Placental pericyte (primary cell): ENCODE results near the genes PKN1 and OR7A5.

DNA sequence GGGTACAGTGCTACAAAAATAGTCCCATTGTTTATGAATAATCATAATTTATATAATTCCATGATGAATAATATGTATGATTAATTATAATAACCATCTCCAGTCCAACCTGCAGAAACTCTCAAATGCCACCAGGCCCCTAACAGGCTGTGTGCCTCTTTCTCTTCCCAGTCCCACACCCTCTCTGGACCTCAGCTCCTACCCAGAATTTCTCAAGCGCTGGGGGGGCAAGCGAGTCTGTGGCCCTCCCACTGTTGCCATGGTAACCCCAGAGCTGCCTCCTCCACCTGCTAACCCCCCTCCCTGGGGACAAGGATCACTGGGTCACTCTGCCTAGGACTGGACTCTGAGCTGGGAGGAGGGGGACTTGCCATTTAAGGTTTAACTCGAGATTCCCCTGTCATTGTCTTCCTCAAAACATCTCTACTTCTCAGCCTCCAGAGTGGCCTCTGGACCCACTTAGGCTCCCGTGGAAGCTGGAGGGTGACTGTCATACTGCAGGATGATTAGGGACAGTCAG is 2.3 kb downstream of the PALM3 start:
- CAGE, long polyA plus RNA: no peak

DNA sequence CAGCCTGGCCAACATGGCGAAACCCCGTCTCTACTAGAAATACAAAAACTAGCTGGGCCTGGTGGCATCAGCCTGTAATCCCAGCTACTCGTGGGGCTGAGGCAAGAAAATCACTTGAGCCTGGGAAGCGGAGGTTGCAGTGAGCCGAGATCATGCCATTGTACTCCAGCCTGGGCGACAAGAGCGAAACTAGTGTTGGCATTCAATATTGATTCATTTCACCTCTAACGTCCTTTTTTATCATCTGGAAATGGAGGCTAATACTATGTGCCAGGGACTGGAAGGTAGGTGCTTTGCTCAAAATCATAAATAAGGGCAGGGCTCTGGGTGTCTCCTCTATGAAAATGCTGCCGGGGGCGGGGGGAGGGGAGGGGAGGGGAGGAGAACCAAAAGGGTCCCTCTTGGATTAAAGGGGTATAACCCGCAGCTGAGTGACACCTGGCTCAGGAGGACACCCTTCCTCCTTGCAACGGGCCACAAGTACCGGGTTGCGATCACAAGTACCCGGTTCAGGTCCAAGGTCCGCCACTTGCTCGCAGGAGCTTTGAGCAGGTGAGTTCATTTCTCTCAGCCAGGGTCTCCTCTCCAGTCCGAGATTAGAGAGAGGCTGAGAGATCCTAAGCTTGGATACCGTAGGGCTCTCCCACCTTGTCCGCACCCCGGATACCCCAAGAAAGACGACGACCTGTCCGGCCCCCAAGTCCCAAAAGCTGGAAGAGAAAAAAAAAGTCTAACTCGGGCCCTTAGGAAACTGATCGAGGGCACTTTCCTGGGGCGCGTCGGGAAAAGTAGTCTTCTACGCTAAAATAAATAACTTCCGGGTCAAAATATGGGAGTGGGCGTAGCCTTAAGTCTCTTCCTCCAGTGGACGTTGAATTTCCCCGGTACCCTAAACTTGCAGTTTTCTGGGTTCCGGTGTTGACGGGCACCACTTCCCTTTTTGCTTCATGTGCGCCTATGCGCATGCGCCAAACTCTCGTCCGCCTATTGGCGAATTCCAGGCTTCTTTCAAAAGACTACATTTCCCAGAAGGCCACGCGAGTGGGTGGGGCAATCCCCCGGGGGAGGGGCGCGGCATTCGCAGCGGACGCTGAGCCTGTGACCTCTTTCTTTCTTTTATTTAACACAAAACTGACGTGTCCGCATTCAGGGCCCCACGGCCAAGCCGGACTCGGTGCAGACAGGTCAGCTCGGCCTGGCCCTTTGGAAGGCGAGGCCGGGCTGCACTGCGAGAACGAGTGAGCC is 4.6 kb downstream of the C19orf67 start:
- CAGE, long polyA plus RNA: no peak

- CAGE, long polyA plus RNA: no peak
Measured at GRCh38 chr19:14112199-14112894, 5.2 kb downstream of the PRKACA start.

DNA sequence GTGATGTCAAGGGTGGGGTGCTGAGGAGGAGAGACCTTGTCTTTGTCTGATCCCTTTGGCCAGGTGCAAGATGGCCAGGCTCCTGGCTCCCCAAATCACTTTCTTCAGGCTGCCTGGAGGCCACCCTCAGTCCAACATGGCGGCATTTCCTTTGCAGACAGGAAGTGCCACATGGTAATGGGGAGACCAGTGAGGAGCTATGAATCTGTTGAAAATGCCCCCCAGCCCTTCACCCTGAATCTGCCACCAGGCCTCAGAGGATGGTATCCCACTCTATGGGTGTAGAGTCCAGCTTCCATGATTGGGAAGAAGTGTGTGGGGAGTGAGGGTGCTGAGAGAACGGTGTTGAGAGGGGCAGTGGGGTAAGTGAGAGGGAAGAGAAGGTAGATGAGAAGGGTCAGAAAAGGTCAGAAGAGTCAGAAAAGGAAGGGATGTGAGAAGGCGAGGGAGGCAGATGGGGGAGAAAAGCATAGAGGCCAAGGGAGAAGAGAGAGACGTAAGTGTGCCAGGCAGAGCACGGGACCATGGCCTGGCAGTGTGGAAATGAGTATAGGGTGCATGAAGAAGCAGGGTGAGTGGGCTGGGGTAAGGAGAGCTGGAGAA is 33.6 kb upstream of the ASF1B start:
- CAGE, long polyA plus RNA: no peak

GRCh38 chr19:14221375-14221613 is 15.3 kb upstream of the ADGRL1 start:
- CAGE, long polyA plus RNA: no peak

- CAGE, long polyA plus RNA: no peak
Measured at GRCh38 chr19:14348165-14348834, 32.9 kb upstream of the ADGRE5 start.

DNA sequence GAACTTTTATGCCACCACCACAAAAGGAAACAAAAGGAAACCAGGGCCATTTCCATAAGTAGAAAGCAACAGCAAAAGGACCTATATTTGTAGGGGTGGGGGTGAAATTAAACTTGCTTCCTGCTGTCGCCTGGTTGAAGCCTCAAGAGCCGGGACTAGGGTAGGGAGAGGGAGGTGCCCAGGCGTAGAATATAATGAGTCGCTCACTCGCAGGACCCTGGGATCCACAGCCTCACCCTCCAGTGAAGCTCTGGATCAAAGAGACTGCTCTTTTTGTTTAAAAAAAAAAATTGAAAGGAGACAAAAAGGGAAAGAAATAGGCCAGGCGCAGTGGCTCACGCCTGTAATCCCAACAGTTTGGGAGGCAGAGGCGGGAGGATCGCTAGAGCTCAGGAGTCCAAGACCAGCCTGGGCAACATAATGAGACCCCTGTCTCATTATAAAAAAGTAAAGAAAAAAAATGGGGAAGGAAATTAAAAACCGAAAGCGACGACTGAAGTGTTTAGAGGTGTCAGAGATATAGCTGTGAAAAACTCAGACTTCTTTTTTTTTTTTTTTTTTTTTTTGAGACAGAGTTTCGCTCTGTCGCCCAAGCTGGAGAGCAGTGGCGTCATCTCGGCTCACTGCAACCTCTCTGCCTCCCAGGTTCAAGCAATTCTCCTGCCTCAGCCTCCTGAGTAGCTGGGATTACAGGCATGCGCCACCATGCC is 10.9 kb upstream of the ADGRE5 start:
- CAGE, long polyA plus RNA: no peak

DNA sequence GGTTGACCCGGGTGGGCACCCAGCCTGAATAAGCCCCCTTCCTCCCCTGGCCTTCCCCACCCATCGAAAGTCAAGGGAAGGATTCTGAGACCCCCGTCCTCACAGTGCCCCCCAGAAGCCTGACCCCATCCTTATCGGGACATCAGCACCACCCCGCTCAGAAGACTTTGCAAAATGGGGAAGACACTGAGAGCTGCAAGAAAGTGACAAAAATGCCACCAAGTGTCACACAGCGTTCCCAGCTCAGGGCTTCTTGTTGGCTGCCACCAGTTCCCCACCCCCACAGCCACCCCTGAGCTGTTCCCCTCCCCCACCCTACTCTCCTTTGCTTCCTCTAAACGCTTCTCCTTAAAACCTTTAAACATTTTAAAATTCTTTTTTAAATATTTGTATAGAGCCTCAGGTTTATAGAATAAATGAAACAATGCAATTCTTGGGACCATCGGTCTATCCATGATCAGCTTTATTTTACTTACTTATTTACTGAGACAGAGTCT is 8.8 kb upstream of the ADGRE5 start:
- CAGE, long polyA plus RNA: no peak

DNA sequence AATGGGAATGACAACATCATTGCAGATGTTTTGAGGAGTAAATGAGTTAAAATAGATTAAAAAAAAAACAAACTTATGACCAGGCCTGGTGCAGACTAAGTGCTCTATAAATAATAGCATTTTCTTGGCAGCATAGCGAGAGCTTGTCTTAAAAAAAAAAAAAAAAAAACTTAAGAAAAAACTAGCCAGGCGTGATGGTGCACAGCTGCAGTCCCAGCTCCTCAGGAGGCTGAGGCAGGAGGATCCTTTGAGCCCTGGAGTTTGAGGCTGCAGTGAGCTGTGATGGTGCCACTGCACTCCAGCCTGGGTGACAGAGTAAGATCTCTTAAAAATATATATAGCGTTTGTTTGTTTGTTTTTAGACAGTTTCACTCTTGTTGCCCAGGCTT is 1.5 kb upstream of the ADGRE5 start:
- CAGE, long polyA plus RNA: no peak

- CAGE, long polyA plus RNA: no peak
Measured at GRCh38 chr19:14393199-14393895, 12.1 kb downstream of the ADGRE5 start.

DNA sequence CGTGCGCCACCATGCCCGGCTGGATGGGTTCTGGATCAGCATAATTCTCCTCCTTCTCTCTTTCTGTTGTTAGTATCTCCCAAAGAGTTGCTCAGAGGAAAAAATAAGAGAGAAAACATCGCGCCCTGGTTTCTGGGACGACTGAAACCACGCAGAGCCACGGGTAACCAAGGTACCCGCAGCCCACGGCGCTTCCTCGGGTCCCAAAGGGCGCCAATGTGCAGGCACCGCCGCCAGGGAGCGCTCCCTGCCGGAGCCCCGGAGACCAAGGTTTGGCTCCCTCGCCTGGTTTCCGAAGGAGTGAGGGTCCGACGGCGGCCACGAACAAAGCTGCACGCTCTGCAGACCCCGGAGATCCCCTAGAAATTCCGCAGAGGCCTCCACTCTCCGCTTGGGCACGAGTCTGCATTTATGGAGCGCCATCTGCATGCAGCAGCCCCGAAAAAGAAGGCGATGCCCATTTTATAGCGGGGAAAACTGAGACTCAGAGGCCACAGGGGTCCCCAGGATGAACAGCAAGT is 1.2 kb upstream of the PKN1 start:
- CAGE, long polyA plus RNA: no peak

DNA sequence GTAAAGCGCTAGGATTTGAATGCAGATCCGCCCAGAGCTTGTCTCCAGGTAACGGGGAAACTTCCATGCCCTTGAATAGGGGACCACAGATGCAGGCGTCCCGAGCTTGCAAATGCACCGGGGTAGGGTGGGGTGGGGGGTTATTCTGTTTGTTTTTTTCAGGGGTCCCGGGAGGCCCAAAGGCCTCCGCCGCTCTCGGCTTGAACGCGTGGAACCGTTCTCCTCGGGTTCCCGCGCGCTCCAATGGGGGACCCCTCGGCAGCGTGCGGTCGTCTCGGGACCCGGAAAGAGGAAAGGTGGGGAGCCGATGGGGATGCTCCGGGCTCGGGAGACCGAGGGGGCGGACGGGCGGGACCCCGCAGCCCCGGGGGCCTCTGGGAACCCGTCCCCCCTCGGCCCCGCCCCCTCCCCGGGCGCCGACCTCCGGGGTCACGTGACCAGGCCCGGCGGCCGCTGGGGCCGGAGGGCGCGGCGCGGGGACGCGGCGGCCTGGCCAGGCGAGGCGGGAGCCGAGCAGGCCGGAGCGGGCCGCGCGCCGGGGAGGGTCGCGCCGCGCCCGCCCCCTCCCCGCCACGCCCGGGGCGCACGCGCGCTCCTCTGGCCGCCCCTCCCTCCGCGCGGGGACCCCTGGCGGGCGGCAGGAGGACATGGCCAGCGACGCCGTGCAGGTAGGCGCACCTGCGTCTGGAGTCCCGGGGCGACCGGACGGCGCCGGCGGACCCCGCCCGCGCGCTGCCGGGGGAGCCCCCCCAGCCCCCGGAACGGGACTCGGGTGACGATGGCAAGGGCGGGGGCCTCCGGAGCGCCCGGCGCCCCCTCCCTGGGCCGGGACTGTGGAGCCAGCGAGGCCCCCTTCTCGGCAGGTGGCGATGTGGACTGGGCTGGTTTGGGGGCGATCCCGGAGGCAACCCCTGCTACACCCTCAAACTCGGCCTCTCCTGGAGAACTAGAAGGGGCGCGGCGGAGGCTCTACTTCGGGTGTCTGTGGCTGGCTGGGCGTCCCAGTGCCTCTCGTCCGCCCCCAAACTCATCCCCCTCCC is at the start of gene PKN1:
TSS of gene PKN1 (plus strand) at position 432 of the 1,040 bp plus-strand sequence.
- CAGE, long polyA plus RNA: no peak

GRCh38 chr19:14730796-14731877 is 41.3 kb downstream of the ZNF333 start:
- CAGE, long polyA plus RNA: no peak

GRCh38 chr19:14835023-14835684 is at the start of gene OR7A5:
Gene OR7A5 (minus strand): TSS chr19:14835185.
- CAGE, long polyA plus RNA: no peak

DNA sequence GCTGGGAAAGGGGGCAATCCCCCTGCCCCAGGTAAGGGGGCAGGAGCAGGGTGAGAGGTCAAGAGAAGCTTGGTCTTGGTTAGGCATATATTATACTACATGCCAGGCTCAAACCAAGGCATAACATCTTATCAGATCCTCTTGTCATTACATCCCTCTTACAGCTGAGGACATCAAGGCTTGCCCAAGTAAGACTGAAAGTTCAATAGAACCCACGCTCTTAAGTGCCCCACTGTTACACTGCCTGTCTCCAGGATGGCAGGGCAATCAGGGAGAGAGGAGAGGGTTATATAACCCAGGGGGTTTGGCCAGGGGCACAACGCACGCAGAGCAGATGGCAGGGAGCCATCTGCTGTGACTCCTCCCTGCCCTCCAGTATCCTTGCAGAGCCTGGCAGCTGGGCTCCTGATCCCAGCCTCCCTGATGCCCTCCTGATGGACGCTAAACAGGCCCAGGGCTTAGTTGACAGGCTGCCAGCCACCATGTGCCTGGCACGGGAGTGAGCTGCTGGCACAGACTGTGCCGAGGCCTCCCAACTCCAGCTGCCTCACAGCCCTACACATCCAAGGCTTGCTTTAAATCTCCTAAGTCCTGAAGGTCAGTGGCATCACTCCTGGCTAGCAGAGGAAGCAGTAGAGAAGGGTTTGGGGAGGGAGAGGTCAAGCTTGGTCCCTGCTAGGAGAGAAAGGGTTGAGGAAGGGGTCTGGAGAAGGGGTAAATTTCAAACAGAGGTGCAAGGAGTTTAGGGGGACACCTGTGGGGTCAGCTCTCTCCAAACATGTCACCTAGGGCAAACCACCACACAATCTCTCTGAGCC is 1.7 kb downstream of the ILVBL start:
- CAGE, long polyA plus RNA: no peak

GRCh38 chr19:15159776-15160716 is 34.5 kb upstream of the ILVBL start:
- CAGE, long polyA plus RNA: no peak

DNA sequence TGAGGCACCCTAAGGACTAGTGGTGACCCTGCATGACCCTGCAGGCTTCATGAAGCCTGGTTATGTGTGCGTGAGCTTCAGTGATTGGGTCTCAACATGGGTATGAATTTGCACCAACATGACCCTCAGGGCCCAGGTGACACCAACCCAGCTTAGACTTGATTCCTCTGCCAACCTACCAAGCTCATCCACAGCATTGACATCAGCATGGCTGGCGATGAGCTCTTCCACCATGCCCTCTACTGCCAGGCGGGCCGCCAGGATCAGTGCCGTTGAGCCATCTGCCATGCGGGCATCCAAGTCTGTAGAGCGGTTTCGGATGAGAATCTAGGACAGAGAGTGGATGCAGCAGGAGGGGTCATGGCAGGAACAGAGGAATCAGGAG is 35.6 kb downstream of the NOTCH3 start:
- CAGE, long polyA plus RNA: no peak

DNA sequence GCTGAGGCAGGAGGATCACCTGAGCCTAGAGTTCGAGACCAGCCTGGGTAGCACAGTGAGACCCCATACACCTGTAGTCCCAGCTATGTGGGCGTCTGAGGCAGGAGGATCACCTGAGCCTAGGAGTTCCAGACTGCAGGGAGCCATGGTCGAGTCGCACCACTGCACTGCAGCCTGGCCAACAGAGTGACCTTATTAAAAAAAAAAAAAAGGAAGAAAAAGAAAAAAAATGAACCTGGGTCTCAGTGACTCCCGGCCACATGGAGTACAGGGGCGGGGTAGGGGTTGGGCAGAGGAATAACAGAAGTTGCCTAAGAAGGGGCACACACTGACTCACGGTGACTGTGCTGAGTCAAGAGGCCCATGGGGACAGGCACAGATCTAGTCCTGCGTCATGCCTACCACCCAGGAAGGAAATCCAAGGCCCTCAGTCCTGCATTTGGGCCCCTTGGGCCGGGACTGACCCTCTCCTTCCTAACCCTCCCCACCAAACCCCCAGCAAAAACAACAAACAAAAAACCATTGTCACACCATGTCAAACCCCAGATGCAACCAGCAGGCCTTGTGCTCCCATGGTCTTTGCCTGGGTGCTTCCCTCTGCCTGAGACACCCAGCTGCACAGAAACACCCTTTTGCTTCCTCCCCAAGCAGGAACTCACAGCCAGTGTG is 9.4 kb upstream of the NOTCH3 start:
- CAGE, long polyA plus RNA: no peak

GRCh38 chr19:15260397-15260745 is 28.1 kb upstream of the EPHX3 start:
- CAGE, long polyA plus RNA: no peak

DNA sequence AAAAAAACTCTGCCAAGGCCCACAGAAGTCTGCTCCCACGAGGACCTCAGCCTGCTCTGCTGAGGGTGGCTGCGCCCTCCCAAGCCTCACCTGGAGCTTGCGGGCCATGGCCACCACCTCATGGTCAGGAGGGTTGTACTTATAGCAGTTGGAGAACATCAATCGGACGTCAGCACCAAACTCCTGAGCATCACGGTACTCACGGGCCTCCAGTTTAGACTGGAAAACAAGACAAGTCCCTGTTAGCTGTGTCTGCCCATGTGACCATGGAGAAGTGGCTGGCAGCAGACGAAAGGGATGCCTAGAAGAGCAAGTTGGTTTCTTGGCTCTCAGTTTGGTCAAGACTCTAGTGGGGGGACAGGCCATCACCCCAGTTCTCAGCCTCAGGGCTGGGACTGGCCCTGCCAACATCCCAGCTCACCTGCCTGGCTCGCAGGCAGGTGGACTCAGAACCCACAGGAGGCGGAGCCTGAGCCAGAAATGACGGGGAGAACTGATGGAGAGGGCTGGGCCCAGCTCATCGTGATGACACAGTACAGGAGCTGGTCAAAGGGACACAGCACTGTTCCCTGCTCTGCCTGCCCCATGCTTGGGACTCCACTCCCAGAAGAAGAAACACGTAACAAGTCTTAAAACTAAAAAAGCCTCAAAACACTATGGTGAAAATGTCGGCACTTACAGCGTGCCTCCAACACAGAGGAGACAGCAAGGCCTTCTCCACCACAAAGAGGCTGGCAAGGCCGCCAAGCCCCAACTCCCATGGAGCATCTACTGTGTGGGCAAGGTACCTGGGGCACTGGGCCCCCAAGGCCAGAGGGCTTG is 31.3 kb upstream of the EPHX3 start:
- CAGE, long polyA plus RNA: no peak